Umbilical cord (tissue), 2 donors: ENCODE measurements around a stretch of chr10.

DNA sequence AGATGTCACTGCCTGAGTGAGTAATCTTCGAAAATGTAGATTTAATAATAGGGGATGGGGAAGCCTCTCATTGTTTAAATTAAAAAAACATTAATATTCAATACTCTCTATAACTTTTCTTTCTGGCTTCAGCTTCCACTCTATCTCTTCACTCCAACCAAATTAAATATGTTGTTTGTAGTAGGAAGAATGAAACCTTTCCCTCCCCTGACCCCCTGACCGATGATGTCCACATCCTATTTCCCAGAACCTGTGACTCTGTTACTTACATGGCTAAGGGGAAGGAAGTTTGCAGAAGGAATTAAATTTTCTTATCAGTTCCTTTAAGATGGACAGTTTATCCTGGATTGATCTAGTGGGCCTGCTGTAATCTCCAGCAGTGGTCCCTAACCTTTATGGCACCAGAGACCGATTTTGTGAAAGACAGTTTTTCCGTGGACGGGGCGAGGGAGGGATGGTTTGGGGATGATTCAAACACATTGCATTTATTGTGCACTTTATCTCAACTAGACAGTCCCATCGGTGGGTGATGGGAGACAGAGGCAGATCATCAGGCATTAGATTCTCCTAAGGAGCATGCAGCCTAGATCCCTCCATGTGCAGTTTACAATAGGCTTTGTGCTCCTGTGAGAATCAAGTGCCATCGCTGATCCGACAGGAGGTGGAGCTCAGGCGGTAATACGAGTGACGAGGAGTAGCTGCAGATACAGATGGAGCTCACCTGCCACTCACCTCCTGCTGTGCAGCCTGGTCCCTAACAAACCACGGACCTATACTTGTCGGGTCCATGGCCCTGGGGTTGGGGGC is 130.2 kb downstream of the PLXDC2 start:
- RAMPAGE, long total RNA: no peak

GRCh38 chr10:20001595-20002142 is 185.4 kb downstream of the PLXDC2 start:
- RAMPAGE, long total RNA: no peak

- RAMPAGE, long total RNA: no peak
Measured at GRCh38 chr10:20117948-20118846, 302.0 kb downstream of the PLXDC2 start.

- RAMPAGE, long total RNA: no peak
Measured at GRCh38 chr10:20929993-20930638, 33.0 kb upstream of the NEBL start.

GRCh38 chr10:20995820-20996308 is 98.8 kb upstream of the NEBL start:
- RAMPAGE, long total RNA: no peak

DNA sequence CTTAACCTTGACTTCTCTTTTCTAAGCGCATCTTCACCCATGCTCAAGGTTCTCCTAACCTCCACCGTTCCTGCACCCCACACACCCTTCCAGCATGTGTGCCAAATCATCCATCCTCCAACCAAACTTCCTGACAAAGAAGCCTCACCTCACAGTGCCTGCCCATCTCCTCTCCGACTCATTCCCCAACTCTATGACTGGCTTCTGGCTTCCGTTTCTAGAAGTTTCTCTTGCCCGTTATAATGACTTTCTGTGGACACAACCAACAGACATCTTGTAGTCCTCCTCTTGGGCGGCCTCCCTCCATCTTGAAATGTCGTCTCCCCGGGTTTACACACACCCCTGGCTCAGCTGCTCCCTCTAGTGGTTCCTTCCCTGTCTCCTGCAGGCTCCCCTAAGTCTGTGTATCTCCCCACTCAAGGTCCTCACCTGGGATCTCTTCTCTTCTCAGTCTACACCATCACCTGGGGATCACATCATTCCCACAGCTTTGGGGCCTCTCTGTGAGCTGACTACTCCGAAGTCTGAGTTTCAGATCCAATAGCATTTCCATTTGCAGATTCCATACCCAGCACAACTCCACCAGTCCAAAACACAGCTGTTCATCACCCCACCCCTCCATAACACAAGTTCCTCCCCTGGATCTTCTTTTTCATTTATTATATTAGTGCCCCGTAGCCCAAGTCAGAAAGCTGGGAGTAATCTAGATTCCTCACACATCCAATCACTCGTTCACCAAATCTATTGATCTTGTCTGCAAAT is 123.5 kb upstream of the NEBL start:
- RAMPAGE, long total RNA: no peak

DNA sequence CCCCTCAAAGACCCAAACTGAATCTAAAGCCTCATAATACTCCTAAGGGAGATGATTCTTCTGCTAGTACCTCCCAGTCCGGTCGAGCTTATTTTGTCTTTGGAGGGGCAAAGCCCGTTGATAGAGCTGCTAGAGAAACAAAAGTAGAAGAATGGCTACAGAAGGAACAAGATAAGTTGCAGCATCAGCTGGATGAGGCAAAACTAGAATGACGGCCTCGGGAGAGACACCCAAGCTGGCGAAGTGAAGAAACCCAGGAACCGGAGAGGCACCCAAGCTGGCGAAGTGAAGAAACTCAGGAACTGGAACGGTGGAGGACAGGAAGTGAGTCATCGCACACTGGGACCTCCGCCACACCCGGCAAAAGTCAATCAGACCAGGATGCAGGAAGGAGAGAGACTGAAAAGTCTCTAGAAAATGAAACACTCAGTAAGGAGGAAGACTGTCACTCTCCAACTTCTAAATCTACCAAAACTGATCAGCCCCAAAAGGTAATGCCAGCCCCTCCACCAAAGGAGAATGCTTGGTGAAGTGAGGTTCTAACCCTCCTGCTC is 133.0 kb upstream of the NEBL start:
- RAMPAGE, long total RNA: no peak

DNA sequence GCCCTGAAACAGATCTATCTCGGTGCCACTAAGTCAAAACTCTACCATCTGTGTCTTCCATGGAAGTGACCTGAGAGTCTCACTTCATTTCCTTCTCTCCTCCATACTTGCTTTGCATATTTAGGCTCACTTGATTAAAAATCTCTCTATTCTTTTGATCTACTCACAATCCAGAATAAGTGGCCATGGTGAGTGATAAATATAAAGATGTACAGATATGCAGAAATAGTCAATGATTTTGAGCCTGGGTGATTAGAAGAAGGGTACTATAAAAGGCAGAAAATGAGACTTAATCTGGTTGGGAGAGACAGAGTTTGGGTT is 225.2 kb upstream of the NEBL start:
- RAMPAGE, long total RNA: no peak

DNA sequence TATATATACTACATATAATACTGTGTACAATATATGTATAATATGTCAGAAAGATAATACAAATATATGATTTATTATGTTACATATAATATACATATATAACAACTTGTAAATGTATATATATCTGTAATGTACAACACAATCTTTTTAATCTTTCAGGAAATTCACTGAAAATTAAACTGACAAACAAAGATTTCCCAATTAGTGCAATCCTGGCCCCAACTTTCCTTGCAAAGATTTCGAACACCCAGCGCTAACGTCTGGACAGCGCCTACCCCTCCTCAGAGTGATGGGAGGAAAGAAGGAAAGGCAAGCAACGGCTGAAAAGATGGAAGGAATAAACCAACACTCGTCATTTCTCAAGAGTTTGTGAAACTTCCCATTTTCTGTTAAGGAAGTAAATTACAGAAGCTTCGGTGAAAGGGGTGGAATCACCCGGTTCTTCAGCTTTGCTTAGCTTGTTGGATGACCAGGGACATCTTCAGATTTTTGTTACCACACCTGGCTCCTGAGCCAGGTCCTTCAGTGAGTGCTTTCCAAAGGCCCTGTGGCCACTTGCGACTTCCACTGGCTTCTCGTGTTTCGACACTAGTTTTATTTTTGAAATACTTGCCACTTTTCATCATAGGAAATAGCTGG is 313.2 kb downstream of the SKIDA1 start:
- RAMPAGE, long total RNA: no peak

- RAMPAGE, long total RNA: no peak
Measured at GRCh38 chr10:21315912-21316404, 209.5 kb downstream of the SKIDA1 start.

DNA sequence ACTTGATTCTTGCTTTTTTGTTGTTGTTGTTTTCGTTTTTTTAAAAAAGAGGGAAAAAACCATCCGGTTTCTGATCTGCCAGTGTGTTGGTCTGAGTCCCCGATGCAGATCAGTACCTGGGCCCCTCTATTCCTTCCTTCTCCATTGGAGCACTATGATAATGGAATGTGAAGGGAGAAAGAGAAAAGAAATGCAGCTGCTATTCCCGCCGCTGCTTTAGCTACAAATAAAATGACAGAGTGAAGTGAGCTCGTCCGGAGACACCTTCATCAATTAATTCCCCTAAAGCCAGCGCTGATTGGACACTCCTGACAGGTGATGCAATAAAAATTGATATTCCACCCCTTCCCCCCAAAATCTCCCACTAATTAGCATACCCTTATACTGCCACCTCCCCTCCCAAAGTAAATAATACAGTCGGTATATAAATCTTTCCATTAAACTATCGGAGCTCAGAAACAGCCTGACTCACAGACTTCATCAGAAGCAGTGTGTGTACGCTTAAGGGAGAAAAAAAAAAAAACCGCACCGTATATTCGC is 7.4 kb downstream of the SKIDA1 start:
- RAMPAGE, long total RNA: no peak

DNA sequence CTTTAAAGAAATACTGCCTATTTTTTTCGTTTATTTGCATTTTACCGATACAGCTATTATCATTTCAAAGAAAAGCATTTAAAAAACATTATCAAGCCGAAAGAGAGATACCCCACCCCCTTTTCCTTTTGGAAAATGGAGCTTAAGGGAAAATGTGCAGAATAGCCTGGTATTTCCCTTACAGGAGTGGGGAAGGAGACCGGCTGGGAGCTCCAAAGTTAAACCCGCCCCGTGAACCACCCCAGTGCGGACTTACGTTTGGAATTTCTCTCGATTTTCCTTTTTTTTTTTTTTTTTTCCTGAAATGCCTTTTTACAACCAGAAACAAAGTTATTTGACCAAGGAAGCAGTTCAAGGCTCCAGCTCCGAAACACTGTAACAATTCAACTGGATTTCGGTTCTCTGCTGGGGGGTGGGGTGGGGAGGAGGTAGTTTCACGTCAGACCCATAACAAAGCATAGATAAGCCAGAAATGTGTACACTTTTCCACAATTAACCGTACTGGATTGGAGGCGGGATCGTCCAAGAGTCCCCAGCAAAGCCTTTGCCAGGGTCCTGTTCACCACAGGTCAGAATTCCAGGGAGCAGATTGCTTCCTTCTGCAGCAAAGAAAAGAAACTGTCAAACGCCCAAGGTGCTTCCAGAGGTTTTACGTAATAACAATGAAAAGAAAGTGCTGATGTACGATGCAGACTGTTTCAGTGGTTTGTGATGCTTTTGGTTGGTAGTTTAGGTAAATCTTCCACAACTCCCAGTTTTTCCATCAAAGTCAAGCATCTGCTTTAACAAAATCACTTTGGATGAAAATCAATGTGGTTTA is 6.7 kb downstream of the SKIDA1 start:
- RAMPAGE, long total RNA: no peak

DNA sequence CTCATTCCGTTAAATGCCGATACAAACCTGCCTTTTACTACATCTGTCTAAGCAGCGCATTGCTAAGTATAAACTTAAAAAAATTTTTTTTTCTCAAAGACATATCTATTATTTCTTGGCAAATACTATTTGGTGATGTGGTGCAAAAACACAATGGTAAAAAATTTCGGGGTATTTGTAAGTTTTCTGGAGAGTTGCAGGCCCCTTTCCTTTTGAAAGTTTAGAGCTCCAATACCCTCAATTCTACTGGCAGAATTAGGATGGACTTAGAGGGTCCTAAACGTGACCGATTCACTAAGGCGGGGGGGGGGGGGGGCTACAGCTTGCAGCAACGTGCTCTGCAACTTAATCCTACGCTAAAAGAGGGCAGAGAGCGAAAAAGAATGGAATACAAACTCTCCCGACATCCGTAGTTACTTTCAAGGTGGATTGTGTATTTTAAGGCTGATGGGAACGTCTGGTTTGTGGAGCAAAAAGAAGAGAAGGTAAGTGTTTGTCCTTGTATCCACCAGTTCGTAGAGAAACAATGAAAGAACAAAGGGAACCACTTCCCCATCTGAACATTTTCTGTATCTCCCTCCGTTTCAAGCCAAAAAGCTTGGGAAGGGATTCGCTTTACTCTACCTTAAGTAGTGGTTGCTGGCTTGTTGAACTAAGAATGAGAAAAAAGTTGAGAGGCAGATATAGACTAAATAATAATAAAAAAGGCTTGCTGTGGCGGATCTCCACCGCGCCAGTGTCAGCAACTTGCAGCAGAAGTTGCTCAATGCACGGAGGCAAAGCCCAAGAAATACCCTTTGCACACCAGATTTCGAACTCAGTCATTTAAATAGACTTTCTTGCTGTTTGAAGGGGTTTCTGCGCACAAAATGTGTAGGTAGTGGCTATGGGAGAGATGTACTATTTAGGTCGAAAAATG is 932 bp downstream of the SKIDA1 start:
- RAMPAGE, long total RNA: no peak

DNA sequence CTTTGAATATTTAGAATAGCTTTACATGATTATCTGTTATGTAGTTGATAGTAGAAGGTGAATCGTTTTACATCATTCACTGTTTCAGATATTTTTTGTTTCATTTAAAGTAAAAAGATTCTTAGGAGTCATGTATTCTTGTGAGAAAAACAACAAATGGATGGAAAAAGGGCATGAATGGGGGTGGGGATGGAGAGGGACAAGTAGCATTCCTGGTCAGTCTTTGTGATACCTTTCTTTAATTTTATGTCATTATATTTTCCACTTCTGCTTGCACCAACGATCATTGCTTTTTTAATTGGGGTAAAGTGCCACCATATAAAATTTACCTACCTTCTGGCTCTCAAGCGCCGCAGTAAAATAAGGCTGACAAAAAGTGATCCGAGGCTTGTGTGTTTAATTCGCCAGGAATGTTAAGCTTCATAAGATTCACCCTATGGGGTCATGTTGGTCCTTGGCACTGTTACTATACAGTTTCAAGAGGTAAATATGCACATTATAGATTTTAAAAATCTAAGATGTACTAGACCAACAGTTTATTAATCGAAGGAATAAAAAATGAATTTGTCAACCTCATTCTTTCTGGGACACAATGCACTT is 3.3 kb upstream of the SKIDA1 start:
- RAMPAGE, long total RNA: no peak

GRCh38 chr10:21533250-21533869 is 672 bp upstream of the MLLT10 start:
- RAMPAGE, long total RNA: no peak

GRCh38 chr10:21756750-21757052 is 222.7 kb downstream of the MLLT10 start:
- RAMPAGE, long total RNA: no peak

- RAMPAGE, long total RNA: no peak
Measured at GRCh38 chr10:21919678-21920379, 83.7 kb downstream of the DNAJC1 start.

DNA sequence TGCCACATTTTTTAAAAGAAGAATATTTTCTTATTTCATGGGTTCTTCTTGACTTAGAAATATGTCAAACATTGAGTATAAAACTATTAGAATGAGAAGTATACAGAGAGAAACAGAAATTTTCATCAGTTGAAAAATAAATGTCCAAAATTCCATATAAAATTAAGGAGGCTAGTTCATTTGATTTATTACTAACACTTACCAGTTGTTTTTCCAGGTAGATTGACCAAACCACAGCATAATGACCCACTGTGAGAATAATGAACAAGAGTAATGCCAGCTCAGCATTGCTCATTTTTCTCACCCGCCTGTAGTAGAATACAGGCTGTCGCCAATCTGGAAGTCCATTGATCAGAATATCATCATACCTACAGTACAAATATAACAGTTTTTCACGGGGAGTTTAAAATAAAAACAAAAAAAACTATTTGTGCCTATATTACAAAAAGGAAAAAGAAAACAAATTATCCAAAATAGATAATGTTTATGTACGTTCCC is 82.9 kb downstream of the DNAJC1 start:
- RAMPAGE, long total RNA: no peak

DNA sequence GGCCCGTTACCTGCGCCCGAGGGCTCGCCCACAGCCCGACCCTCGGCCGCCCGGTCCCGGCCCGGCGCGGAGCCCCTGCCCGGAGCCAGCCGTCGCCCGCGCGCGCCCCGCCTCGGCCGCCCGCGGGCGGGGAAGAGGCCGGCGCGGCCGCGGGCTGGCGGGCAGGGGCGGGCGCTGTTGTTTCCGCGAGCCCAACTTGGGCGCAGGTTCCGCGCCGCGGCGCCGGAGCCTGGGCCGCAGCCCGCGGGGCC is 475 bp upstream of the BMI1 start:
- RAMPAGE, long total RNA: no peak

- RAMPAGE, long total RNA: no peak
Measured at GRCh38 chr10:22475671-22476629, 130.7 kb downstream of the SPAG6 start.